Left common carotid artery plus branches (tissue), 1 donor: ENCODE measurements around a stretch of chr3.

DNA sequence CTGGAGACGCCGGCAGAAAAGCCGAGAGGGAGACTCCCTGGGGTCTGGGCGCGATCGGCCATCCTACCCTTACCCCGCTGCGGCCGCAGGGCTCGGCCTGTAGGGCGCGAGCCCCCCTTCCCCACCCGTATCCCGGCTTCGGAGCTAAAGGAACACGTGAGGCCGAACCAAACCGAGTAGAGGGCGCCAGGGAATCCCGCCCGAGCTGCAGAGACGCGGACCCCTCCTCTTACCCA is 302 bp downstream of the BDH1 start:
- PRO-cap, result no peak

GRCh38 chr3:197664457-197665203 is 72.1 kb downstream of the RUBCN start:
- PRO-cap, result no peak

DNA sequence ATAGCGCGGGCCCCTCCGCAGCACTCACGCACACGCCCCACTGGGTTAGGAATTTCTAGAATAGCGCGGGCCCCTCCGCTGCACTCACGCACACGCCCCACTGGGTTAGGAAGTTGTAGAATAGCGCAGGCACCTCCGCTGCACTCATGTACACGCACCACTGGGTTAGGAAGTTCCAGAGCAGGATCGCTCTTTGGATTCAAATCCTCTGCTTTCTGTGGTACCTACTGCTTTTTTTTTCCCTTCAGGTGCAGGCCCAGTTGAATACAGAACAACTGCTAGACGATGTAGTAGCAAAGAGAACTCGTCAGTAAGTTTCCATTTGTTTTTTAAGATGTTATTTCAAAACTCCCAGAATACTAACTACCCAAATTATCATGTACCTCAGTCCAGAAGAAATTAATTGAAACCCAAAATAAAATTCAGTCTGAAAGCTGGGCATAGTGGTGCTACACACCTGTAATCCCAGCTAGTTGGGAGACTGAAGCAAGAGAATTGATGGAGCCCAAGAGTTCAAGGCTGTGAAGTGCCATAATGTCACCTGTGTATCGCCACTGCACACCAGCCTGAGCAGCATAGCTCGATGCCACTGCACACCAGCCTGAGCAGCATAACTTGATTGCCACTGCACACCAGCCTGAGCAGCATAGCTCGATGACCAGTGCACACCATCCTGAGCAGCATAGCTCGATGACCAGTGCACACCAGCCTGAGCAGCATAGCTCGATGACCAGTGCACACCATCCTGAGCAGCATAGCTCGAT is 17.0 kb upstream of the LRCH3 start:
- PRO-cap, result no peak

DNA sequence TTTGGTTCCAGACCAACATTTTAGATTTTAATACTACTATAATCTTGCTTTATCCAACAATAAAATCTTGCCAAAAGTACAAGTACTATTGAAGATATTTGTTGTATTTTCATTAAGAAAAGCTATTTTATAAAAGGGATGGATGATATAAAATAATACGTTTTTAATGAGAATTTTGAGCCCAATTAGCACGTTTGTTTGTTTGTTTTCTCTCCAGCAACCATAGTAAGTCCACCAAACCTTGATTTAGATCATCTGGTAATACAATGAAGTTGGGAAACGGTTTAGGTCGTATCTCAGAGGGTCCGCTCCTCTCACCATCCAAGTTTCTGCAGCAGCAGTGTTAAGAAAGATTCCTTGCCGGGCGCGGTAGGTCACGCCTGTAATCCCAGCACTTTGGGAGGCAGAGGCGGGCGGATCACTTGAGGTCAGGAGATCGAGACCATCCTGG is 745 bp upstream of the LRCH3 start:
- PRO-cap, result no peak

DNA sequence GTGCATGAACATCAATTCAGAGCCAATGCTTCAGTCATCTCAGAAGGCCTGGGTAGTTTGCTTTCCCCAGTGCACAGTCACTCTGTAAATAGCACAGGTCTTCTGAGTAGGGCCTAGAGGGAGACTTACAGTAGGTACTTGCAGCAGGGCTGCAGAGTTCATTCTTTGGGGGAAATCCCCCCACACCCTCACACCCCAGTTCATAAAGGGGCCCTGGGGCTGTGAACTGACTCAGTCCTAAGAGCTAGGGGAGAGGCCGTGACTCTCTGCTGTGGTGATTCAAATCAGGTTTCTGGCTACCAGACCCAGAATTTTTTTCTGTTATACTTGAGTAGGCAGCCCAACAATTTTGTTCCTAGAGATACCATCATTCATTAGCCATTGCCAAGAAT is 43.4 kb upstream of the RPL35A start:
- PRO-cap, result no peak